Epithelial cell of alveolus of lung (primary cell): Measurements from ENCODE around the genes H3C13, H2BC21 and PLEKHO1.

GRCh38 chr1:148528705-148529069 lies 45.6 kb upstream of the PPIAL4G start:
- RAMPAGE, long total RNA = no peak
- RRBS = no CpG with 5 or more reads among the region's 28 CpGs

DNA sequence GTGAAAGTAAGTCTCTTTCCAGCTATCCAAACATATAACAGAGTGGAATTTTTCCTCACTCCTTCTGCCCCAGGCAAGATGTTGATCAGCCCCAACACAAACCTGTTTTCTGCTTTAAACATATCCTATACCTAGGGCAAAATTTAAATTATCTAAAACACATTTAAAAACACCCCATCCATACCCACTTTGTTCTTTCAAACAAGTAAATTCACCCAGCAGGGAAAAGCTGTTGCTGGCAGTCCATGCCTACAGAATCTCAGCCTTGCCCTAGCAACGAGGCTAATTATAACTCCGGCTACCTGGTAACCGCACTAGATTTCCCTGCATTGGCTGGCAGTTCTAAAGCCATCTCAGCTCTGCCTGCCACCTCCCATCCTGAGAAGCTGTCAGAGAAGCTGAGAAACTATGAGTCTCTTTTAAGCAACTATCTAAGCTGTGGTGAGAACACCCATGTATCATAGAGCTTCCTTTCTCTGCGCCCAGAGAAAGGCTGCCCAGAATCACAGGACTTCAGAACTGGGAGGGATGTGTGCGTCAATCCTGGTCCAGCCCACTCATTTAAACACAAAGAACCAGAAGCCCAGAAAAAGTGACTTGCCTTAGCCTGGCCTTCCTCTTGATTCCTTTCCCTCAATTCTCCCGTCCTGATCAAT lies 126.4 kb upstream of the NBPF9 start:
- RAMPAGE, long total RNA = no peak
- RRBS = no CpG with 5 or more reads among the region's 6 CpGs

- RAMPAGE, long total RNA = no peak
- RRBS = no CpG with 5 or more reads among the region's 1 CpG
These were observed 37.9 kb downstream of the NOTCH2NLC start for GRCh38 chr1:149428335-149428646.

DNA sequence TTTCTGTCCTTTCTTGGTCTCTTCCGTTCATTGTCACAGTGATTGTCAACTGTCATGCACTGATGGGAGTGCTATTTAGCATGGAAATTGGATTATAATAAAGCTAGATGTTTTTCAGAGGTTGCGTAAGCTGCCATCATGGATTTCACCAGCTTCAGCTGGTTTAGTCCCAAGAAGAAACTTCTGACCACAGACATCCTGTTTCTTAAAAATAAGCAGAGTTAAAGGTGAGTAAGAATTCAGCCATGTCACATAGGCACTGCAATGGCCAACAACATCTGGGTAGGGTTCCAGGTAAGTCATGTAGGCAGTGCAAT lies 47.8 kb downstream of the PPIAL4C start:
- RAMPAGE, long total RNA = no peak
- RRBS = no CpG with 5 or more reads among the region's 2 CpGs

- RAMPAGE, long total RNA = no peak
- RRBS = no CpG with 5 or more reads among the region's 55 CpGs
These were observed 52.9 kb downstream of the PPIAL4C start for GRCh38 chr1:149636132-149637441.

DNA sequence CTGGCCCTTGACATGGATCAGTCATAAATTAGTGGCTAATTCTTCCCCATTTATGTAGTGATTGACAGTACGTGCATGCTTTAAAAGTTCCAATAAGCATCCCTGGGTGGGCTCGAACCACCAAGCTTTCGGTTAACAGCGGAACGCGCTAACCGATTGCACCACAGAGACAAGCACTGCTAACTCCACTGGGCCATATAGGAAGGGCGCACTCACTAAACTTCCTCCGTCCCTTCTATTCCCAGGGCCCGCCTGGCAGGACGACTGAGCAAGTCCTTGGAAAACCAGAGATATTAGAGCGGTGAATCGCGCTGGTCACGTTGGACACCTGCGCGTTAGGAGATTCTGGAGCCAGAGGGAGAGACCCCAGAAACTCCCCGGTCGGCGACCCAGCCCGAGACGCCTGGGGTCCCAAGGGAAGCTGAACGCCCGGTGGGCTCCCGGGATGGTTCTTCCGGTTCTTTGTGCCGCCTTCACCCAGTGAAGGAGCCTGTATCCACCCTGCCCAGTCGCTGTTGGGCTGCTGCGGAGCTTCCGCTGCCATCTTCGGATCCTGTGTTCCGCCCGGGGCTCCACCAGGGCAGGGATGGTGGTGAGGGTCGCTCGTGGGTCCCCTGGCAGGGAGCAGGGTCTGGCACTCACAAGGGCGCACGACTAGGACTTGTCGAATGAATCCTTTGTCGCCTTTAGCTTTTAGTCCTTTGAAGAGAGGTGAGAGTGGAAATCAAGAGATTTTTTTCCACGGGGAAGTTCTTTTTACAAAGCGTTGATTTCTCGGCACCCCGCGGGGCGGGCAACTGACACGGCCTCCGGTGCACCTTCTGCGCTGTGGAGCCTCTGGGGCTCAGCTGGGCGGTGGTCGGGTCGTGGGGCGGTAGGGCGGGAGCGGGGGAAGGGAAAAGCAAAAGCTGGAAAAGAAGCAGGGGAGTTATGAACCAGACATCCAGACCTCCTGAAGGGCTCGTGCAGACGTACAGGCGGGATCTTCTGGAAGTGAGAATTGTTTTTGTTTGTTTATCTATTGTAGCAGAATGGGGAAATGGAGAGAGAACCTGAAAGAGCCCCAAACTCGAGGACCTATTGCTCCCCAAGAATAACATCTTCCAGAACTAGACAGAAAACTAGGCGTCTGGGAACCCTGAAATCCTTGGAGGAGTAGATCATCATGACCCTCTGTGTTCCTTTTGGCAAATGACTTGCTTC lies 63.1 kb downstream of the PPIAL4C start:
- RAMPAGE, long total RNA = no peak
- RRBS = no CpG with 5 or more reads among the region's 59 CpGs

DNA sequence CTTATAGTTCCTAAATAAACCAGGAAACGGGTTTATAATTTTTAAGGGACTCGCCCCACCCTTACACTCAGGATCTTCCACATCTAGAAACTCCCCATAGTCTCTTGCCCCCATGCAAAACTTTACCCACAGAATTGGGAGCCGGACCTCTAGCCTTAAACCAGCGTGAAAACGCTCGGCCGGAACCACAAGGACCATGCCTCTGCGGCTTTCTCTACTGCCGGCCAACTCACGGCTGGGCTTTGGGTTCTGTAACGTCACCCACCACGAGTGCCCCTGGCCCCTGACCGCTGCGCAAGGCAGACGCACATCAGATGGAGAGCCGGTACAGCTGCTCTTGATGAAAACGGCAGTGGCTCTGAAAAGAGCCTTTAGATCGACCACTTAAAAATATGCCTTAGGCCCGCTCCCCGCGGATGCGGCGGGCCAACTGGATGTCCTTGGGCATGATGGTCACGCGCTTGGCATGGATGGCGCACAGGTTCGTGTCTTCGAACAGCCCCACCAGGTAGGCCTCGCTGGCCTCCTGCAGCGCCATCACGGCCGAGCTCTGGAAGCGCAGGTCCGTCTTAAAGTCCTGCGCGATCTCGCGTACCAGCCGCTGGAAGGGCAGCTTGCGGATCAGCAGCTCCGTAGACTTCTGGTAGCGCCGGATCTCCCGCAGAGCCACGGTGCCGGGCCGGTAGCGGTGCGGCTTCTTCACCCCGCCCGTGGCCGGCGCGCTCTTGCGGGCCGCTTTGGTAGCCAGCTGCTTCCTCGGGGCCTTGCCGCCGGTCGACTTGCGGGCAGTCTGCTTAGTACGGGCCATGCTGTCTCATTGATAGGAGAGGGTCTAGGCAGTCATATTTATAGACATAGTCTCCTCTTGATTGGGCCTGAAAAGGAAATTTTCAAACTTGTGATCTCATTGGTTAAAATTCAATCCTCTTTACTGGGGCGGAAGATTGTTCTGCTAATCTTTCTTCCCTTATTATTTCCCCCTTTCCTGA lies at the start of gene H3C13:
Gene H3C13 (minus strand): TSS at position 820 of the 989 bp plus-strand sequence.
- RAMPAGE, long total RNA = no peak
- RRBS = no CpG with 5 or more reads among the region's 63 CpGs

DNA sequence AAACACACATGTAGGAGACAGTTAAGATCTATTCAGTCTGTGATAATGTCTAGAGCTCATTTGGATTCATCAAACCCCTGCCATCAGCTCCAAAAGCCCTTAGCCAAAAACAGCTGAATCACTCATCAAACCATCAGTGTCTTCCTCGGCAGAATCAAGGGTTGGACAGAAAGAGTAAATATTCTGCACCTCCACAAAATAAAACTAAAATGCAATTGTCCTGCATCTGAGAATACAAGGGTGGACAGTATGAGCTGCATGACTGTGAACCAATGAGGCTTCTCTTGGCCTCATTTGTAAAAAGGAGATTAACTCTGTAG lies 2.0 kb downstream of the H2BC21 start:
- RAMPAGE, long total RNA = no peak
- RRBS = no CpG with 5 or more reads among the region's 1 CpG

- RAMPAGE, long total RNA = no peak
- RRBS = no CpG with 5 or more reads among the region's 9 CpGs
These were observed at the start of gene H2BC21 for GRCh38 chr1:149886582-149886762. TSS of gene H2BC21 (minus strand) at chr1:149886682.

GRCh38 chr1:149916849-149917146 lies 846 bp downstream of the SV2A start:
- RAMPAGE, long total RNA = no peak
- RRBS = no CpG with 5 or more reads among the region's 6 CpGs

DNA sequence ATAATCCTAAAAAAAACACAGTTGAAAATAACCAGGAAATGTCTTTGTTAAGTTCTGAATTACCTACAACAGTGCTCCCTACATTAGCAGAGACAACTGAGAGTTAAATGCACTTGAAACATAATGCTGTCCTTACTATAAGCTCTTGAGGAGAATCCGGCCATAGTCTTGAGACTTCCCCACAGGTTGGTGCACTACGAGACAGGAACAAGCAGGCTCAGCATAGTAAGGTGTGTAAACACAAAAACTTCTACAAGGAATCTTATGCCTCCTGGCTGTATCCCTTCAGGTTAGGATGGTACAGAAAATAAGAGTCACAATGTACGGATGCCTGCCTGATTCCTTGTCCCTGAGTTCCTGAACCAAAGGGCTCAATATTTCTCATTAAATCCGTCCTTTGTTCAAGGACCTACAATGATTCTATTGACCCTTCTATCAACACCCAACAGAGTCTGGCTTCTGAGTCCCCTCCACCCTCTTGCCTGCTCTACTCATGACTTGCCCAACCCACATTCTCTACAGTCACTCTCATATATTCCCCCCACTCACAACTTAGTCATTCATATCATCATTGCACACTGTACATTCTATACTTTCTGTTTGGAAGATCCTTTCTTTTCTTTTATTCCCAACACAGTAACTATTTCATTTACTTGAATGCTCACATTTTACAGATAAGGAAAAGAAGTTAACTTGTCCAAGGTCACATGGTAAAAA lies 3.8 kb downstream of the OTUD7B start:
- RAMPAGE, long total RNA = no peak
- RRBS = no CpG with 5 or more reads among the region's 4 CpGs

- RAMPAGE, long total RNA = no peak
- RRBS = no CpG with 5 or more reads among the region's 5 CpGs
These were observed 10.8 kb upstream of the OTUD7B start for GRCh38 chr1:150021192-150021785.

GRCh38 chr1:150148635-150149323 lies 937 bp upstream of the PLEKHO1 start:
- RAMPAGE, long total RNA = no peak
- RRBS = no CpG with 5 or more reads among the region's 11 CpGs

DNA sequence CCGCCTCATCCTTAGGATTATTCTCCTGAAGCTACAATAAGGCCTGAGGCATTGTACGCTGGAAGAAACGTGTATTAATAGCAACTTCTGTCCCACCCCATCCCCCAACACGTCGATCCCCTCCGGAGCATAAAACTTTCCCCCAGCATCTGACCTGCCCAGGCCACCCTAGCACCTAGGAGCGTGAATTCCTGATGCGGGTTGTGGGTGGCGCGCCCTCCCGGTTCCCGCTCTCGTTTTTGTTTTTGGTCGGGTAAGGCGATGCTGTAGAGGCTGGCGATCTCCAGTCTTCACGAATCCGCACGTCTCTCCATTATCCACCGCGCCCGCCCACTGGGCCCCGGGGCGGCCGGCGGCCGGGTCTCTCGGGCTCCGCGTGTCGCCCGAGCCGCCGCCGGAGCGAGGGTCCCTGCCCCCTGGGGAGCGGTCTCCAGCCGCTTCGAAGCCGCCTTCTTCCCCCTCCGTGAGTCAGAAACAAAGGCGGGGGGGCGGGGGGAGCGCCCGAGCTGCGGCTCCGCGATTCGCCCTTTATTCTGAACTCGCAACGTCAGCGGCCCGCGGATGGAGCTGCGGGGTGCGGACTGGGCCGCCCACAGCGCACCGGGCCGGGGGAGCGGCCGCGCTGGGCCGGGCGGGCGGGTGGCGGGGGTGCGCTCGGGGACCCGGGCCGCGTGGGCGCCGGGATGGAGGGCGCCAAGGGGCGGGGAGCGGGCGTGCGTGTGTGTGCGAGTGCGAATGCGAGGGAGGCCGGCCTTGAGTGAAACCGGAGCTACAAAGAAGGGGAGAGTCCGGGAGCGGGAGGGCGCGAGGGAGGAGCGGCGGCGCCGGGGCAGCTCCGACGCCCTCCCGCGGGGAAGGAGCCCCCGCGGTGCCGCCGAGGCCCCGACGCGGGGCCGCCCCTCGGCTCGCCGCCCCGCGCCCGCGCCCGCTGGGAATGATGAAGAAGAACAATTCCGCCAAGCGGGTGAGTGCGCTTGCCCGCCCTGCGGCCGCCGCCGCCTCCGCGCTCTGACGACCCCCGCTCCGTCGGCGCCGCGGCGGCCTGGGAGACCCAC lies at the start of gene PLEKHO1:
Gene PLEKHO1 (plus strand): TSS at position 593 of the 1,055 bp plus-strand sequence.
- RAMPAGE, long total RNA = no peak
- RRBS = 2% methylated on average over 39 of the region's 130 CpGs

DNA sequence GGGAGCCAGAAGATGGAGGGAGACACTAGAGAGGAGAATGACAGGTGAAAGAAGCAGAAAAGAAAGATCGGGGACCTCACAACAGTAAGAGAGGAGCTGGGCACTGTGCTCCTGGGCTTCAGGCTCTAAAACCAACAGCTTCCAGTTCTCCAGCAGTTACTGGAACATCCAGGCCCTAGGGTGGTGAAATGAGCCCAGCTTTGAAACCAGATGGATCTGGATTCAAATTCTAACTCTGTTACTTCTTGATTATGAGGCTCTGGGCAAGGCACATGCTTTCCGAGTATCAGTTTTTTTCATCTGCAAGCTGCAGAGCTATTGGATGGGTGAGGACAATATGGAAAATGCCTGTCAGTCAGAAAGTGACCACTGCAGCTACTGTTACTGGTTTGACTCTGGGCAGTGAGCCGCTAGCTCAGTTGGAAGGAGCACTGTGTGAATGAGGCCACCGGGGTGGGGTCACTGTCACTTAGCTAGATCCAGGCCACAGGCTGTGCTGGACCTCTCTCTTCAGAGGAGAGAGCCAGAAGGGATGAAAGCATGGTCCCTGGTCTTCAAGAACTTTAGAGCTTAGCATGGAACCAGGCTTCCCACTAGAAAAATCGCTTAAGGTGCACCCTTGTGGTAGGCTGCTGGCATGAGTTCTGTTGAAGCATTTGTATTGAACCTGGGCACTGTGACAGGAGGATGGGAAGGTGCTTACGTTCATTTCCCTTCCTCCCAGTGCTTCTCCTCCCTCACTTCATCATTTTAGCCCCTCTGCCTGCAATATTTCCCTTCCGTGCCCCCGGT lies 12.2 kb downstream of the PLEKHO1 start:
- RAMPAGE, long total RNA = no peak
- RRBS = no CpG with 5 or more reads among the region's 8 CpGs

DNA sequence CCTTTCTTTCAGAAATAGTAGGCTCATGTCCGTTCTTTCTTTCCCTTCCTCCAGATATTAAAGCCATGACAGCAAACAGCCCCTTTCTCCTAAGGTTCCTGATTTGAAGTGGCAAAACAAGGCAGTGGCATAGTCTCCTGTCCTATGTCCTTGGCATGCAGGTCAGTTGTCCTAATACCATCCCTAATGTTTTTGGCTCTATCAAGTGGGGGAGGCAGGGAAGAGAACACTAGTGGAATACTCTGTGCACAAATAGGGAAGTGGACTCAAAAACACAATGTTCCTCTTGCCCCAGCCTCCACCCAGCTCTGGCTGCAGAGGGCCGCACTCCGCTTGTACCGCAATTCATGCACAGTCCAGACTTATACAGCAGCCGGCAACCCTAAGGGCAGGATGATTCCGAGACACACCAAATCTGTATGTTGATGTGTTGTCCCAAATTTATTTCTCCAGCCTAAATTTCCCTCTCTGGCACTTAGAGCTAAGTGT lies 14.5 kb downstream of the PLEKHO1 start:
- RAMPAGE, long total RNA = no peak
- RRBS = no CpG with 5 or more reads among the region's 6 CpGs

DNA sequence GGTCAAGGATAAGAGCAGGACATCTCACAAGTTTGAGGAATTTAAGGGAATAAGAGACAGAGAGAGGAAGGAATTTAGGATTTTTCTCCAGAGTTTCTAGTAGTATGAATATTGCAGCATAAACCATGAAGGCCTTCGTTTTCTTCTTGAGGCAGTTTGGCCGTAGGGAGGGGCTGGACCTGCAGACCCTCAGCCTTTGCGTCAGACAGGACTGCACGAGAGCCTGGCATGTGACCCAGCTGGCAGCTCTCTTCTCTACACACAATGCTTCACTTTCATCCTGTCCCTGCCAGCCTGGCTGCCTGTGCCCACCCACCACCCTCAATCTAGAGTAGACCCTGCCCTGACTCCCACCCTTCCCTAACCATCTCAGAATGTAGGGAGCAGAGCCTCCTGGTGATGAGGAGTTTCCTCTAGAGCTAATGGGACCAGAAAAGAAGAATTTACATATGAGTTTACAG lies 1.6 kb downstream of the CA14 start:
- RAMPAGE, long total RNA = no peak
- RRBS = no CpG with 5 or more reads among the region's 4 CpGs

- RAMPAGE, long total RNA = no peak
- RRBS = no CpG with 5 or more reads among the region's 2 CpGs
These were observed 4.9 kb downstream of the CA14 start for GRCh38 chr1:150262296-150263071.

DNA sequence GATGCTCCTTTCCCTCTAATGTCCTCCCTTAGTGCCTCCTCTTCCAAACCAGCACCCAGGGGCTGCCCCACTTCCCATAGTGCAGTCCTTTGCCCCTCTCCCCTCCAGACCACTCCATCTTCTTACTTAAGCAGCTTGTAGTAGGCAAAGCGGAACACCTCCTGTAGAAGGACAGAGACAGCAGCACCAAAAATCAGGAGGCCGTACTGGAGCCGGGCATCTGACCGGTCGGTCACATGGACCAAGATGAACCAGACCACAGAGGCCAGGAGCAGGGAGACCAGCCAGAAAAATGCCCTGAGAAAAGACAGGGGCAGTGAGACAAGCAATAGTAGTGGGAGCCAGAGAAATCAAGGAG lies 1.0 kb downstream of the APH1A start:
- RAMPAGE, long total RNA = no peak
- RRBS = no CpG with 5 or more reads among the region's 5 CpGs

DNA sequence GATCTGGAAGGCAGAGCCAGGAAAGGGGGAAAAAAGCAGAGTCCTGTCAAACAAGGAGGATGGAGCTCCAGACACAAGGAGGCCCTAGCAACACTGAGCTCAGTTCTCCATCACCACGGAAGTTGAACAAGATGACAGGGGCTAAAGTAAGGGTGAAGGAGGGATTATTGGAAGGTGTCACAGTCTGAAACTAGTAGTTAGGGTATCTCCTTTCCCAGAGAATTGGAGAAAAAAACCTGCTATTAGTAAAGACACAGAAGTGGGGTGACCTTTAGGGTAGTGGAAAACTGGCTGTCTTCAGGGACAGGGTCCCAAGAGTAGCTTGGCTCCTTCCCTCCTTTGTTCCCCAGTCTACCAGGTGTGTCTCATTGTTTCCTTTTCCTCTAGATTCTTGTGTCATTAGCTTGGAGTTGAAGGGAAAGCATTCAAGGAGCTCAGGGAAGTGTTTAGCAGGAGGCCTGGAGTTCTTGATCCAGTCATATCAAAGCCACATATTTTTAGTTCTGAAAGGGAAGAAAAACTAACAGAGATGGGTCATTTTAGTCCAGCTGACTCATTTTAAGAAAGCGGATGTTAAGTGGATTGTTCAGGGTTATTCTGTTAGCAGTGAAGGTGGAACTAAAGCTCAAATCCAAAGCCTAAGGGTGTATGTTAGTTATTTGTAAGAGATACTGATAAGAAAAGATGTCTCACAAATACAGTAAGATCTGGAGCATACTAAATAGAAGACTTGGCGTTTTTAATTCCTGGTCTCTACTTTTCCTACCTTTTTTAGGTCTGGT lies 619 bp downstream of the C1orf54 start:
- RAMPAGE, long total RNA = no peak
- RRBS = no CpG with 5 or more reads among the region's 3 CpGs